Epidermal melanocyte (primary cell): ENCODE measurements around a stretch of chr3.

DNA sequence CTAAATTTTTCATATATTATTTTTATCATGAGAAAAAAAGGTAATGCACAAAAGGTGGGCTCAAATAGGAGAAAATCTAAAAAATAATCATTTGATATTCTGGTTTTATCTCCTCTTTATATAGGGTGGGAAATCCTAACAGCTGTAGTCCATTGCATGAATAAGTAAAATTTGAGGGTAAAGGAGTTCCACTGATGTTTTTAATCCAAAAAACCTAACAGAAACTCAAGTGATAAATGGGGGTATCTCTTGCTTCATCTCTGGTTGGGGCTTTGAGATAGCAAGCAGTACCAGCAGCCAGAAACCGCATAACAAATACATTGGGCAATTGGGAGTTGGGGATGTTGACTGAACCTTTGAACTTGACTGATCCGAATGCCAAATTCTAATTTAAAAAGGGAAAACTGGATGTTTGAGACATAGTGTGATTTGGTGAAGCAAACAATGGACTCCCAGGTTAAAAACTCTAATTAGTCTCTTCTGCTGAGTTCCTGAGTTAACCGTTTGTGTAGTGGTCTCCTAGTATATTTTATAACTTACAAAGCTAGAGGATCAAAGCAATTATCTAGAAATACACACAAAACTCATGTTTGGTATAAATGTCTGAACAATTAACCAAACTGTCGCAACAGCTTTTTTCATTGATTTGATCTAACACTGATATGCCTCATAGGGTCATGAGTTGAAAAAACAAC lies 12.7 kb downstream of the SLC2A2 start:
- RRBS: no CpG with 5 or more reads among the region's 4 CpGs

GRCh38 chr3:171024109-171024815 lies 2.3 kb downstream of the SLC2A2 start:
- RRBS: no CpG with 5 or more reads among the region's 3 CpGs

DNA sequence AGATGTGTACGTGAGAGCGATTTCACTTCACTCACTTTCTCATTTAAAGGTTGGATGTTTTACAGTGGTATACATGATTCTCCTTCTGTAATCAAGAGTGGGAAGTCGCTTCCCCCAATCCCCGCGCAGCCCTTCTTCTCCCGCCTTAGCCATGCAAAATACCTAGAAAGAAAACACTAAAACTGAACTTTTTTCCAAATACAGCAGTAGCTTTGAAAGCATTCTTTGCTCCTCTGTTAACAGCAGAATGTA lies 1.1 kb upstream of the TNIK start:
- RRBS: no CpG with 5 or more reads among the region's 6 CpGs

GRCh38 chr3:171746674-171746992 lies 63.6 kb downstream of the PLD1 start:
- RRBS: no CpG with 5 or more reads among the region's 2 CpGs

- RRBS: no CpG with 5 or more reads among the region's 8 CpGs
Observed at GRCh38 chr3:171777115-171777907, 33.0 kb downstream of the PLD1 start.

DNA sequence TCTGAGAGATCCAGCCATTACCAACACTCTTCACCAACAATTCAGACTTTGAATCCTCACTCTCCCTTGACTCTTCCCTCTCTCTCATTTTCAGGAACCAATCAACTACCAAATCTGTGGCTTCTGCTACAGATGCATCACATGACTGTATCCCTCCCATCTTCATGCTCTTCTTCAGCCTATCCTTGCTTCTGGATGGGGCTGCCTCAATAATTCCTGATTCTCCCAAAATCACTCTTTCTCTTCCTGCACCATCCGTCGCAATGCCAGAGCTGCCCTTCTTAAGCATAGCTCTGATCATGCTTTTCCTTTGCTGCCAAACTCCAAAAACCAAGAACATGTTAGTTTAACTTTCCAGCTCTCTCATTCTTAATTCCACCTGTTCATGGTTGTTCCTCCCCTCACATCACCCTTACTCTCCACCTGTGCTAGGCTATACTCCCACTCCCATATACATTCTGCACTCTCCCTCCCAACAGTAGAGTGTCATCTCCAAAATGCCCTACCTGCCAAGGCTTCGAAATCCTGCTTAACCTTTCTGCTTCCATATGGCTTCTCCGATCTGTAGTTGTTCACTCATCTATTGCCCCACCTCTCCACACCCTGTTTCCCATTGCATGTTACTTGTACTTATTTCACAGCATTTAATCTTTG lies 13.5 kb downstream of the PLD1 start:
- RRBS: no CpG with 5 or more reads among the region's 4 CpGs

- RRBS: no CpG with 5 or more reads among the region's 3 CpGs
Observed at GRCh38 chr3:171833714-171834345, 9.3 kb upstream of the TMEM212 start.

GRCh38 chr3:171838142-171838986 lies 4.8 kb upstream of the TMEM212 start:
- RRBS: no CpG with 5 or more reads among the region's 9 CpGs

- RRBS: no CpG with 5 or more reads among the region's 6 CpGs
Observed at GRCh38 chr3:171874203-171875291, 31.4 kb downstream of the TMEM212 start.

DNA sequence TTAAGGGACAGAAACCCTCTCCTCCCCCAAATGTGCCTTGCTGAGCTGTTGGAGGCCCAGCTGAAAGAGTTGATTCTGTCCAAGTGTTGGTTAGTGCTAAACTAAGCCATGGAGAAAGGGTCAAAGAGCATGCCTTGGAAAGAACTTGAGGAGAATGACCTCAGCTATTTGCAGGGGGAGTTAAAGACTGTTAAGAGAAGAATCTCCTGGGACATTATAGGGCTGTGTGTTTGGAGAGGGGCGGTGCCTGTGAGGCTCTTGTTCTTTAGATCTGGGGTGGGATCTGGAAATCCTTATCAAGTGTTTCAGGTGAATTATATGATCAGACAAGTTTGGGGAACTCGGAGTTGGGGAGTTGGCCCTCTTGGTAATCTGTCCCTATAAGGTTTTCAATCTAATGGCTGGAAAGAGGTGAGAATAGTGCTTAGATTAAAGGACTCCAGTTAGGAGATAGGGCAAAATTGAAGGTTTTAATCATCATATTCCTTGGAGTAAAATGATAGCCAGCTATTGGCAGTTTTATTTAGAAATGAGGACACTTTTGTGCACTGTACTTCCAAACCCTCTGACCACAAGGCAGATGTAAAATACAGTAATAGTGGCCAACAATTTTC lies 13.1 kb downstream of the FNDC3B start:
- RRBS: no CpG with 5 or more reads among the region's 2 CpGs

DNA sequence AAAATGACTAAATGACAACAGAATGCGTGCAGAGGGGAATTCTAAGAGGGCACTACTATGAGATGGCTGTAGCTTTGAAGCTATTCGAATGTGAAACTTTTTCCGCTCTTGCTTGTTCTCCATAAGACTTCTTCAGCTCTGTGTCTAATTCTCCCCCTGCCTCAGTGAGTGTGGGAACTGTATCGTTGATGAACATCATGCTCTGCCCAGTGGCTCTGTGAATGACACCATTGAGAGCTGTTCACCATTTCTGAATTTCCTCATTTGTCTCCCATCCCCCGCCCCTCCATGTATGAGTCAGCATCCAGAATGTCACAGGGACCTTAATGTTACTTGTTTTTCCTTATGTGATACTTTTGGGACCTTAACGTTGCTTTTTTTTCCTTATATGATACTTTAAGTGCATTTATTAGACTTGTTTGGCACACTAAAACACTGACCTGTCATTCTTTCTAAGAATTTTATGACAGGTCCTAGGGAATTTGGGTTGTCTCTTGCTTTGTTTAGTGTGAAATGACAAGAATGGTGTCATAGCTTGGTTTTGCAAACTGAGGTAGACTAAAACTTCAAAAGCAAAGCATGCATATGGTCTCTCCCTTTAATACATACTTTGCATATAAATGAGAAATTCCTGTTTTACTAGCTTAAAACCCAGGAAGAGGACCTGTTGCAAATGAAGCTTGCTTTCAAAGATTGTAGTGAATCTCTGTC lies 99.6 kb downstream of the FNDC3B start:
- RRBS: no CpG with 5 or more reads among the region's 6 CpGs

DNA sequence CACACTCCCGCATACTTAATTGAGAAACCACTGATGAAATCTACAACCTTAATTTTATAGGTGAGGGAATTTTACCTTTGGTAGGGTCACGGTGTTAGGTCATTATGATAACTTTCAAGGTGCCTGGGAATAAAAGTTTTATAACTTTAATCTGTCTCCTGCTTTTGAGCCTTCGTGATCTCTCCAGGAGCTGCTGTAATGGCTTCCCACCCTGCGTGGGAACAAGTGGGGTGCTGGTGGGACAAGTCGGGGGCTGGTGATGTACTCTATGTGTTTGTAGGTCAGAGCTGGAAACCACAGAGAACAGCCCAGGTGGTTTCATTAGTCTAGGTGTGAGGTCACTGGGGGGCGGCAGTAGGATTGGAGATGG lies 115.3 kb downstream of the FNDC3B start:
- RRBS: no CpG with 5 or more reads among the region's 6 CpGs

DNA sequence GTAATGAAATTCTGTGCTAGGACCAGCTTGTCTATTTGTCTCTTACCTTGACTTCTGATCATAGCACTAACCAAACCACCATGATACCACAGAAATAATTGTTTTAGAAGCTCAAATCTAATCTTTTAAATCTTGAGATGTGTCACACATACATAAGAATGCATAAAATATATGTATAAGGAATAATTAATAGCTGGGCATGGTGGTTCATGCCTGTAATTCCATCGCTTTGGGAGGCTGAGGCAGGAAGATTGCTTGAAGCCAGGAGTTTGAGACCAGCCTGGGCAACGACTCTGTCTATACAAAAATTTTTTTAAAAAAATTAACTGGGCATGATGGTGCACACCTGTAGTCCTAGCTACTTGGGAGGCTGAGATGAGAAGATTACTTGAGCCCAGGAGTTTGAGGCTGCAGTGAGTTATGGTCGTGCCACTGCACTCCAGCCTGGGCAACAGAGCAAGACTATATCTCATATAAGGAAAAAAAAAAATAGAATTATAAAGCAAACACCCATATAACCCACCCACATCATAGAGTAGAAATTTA lies 123.5 kb downstream of the FNDC3B start:
- RRBS: no CpG with 5 or more reads among the region's 3 CpGs

DNA sequence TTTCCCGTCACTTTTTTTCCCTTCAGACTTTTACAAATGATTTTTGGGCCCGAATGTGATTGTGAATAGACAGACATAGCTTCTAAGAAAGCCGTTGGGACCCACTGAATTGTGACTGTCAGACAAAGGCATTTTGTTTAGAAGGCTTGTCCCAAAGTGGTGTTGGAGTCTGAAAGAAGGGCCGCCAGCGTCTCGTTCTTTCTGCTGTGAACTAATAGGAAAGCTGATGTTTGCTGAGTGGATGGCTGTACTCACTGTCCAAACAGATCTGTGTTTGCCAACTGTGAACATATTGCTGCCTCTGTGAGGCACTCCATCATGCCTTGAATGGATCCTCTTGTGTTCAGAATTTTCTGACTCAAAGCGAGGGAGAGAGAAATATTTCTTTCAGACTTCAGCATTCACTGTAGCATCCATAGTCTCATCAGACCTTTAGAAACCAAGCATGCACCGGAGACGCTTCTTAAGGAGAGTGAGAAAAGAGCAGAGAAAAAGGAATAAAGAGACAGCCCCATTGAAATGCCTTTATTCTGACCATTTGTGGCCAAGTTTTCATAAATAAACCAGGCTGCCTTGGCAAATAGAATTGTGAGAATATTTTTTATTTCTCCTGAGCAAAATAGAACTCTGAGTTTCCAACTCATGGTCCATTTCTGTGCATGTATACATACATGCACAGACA lies 164.6 kb downstream of the FNDC3B start:
- RRBS: no CpG with 5 or more reads among the region's 9 CpGs

GRCh38 chr3:172210900-172211496 lies 171.6 kb downstream of the FNDC3B start:
- RRBS: no CpG with 5 or more reads among the region's 2 CpGs

GRCh38 chr3:172258051-172258601 lies 190.1 kb downstream of the GHSR start:
- RRBS: no CpG with 5 or more reads among the region's 8 CpGs

DNA sequence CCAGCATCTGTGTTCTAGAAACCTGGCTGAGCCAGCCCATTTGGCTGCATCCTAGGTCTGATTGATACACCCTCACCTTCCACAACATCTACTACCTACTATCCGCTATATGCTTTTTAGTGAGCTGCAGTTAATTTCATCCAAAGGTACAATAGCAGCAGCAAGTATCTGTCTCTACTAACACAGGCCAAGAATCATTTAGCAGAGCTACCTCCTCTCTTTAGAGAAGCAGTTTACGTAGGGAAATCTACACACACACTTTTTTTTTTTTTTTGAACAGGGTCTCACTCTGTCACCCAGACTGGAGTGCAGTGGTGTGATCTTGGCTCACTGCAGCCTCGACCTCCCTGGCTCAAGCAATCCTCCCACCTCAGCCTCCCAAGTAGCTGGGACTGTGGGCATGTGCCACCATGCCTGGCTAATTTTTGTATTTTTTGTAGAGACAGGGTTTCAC lies 181.3 kb downstream of the GHSR start:
- RRBS: no CpG with 5 or more reads among the region's 3 CpGs

GRCh38 chr3:172362411-172362862 lies 85.8 kb downstream of the GHSR start:
- RRBS: no CpG with 5 or more reads among the region's 4 CpGs

- RRBS: no CpG with 5 or more reads among the region's 6 CpGs
Observed at GRCh38 chr3:172505550-172506106, 17.6 kb downstream of the TNFSF10 start.

- RRBS: no CpG with 5 or more reads among the region's 3 CpGs
Observed at GRCh38 chr3:172522188-172522835, 918 bp downstream of the TNFSF10 start.